SK-N-DZ (cell line): ENCODE data around the gene AK2.

DNA sequence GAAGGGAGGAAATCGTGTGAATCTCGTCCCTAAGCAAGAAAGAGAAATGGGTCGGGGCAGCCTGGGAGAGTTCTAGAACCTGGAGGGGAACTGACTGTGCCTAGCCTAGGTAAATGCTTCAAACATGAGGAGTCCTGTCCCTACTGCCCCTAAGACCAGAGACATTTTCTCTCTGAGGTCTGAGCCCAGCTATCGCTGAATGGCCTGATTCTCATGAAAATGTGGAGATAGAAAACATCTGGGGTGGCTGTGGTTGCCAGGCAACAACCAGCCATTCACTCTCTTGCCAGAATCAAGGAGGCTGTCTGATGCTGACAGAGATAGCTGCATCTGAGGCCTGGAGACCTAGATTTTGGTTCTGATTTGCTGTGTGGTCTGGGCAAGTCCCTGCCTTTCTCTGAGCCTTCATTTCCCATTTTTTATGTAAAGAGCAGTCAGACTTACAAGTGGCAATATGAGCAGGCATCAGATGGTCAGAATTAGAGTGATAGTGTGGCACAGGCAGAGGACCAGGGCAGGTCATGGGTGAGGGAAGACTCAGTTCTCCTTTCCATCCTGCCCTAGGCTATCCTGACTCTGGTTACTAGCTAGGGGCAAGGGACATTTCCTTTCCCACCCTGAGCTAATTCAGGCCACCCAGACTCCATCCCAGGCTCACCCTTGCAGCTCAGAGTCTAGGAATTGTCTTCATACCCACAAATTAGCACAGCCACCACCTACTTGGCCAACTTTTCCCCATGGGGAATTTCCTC, 19.9 kb upstream of the RNF19B start:
RAMPAGE:
- cytosol, long total RNA = no peak
- nucleus, long total RNA = no peak

GRCh38 chr1:33002559-33003406, 33.9 kb downstream of the AK2 start:
RAMPAGE:
- cytosol, long total RNA = no peak
- nucleus, long total RNA = no peak

GRCh38 chr1:33008344-33009087, 28.2 kb downstream of the AK2 start:
RAMPAGE:
- cytosol, long total RNA = no peak
- nucleus, long total RNA = no peak

DNA sequence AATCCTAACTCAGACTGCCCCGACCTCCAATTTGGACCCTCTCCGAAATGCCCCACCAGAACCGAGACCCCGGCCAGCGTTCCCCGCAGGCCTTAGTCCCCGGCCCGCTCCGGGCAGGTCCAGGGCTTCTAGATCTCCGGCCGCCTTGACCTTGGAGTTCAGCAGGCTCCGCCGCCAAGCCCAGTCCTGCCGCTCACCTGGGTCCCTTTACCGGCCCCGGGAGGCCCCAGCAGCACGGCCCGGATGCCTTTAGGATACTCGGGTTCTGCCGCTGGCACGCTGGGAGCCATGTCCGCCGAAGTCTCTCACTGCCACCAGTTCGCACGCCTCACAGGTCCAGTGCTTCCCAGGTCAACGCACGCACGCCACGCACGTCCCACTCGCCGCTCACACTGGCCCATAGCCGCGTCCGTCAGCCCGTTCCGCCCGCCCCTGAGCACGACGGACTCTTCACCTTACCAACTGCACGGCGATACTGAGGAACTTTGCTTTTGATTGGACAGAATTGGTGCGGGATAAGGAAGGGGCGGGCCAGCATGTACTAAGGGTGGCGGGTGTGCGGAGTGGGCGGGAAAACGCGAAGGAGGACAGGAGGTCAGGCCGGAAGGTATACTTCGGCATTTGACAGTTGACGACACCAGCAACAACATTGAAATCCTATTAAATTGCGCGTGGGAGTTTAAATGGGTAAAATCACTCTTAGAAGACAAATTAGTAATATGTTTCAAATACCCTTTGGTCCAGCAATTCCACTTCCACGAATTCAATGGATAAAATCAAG, at the start of gene AK2:
AK2 (minus strand) TSS at position 345 of the 781 bp plus-strand sequence.
RAMPAGE:
- cytosol, long total RNA = start-site peak on the minus strand centred at position 328 of the sequence, 51 bp wide, 2,052 and 3,733 reads in 2 replicates
- nucleus, long total RNA = start-site peak on the minus strand centred at position 331 of the sequence, 56 bp wide, 601 and 563 reads in 2 replicates

DNA sequence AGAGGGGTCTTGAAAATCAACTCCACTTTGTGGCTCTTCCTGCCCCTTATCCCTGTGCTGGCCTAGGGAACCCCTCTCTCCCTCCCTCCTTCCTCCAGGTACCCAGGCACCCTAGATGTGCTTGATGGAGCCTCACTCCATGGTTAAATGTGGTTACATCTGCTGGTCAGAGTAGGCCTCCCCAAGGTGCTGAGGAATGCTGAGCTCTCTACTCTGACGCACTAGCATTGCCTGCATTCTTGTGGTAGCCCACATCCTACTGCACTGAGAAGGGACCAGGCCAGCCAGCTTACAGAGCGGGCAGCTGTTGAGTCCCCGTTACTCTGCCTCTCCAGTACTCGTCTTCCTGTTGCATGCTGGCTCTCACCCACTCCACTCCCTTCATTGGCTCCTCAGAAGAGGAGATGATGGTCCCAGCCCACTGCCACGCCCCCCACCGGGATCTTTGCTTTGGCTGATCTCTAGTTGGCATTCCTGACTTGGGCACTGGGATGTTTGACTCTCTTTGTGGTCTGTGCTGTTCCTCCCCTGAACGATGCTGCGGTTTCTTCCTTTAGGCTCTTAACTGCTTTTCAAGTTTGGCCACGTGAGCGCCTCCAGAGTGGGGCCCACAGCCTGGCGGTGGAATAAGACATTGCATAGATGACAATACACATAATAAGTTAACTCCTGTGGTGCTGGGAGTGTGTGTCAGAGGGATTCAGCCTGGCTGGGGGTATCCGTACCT, 18.4 kb downstream of the AZIN2 start:
RAMPAGE:
- cytosol, long total RNA = no peak
- nucleus, long total RNA = no peak

DNA sequence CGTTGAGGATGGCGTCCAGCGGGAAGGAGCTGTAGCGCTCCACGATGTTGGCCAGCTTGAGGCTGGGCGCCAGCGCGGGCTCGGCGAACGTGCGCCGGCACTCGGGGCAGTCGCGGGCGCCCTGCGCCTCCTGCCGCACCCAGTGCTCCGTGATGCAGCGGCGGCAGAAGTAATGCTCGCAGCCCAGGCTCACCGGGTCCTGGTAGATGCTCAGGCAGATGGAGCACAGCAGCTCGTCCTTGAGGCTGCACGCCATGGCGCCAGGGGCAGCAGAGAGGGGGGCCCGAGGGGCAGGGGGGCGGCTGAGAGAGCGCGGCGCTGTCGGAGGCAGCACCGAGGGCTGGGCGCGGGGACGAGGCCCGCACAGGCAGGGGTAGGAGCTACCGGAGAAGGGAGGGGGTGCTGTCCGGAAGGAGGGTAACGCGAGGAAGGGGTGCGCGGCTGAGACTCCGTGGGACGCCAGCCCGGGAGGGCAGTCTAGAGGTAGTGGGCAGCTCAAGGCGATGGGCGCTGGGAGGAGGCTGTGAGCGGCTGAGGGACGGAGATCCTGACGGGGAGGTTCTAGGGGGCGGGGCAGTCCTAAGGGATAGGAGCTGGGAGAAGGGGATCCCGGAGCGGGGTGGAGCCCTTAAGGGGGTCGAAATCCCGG, 542 bp downstream of the TRIM62 start:
RAMPAGE:
- cytosol, long total RNA = no peak
- nucleus, long total RNA = no peak

DNA sequence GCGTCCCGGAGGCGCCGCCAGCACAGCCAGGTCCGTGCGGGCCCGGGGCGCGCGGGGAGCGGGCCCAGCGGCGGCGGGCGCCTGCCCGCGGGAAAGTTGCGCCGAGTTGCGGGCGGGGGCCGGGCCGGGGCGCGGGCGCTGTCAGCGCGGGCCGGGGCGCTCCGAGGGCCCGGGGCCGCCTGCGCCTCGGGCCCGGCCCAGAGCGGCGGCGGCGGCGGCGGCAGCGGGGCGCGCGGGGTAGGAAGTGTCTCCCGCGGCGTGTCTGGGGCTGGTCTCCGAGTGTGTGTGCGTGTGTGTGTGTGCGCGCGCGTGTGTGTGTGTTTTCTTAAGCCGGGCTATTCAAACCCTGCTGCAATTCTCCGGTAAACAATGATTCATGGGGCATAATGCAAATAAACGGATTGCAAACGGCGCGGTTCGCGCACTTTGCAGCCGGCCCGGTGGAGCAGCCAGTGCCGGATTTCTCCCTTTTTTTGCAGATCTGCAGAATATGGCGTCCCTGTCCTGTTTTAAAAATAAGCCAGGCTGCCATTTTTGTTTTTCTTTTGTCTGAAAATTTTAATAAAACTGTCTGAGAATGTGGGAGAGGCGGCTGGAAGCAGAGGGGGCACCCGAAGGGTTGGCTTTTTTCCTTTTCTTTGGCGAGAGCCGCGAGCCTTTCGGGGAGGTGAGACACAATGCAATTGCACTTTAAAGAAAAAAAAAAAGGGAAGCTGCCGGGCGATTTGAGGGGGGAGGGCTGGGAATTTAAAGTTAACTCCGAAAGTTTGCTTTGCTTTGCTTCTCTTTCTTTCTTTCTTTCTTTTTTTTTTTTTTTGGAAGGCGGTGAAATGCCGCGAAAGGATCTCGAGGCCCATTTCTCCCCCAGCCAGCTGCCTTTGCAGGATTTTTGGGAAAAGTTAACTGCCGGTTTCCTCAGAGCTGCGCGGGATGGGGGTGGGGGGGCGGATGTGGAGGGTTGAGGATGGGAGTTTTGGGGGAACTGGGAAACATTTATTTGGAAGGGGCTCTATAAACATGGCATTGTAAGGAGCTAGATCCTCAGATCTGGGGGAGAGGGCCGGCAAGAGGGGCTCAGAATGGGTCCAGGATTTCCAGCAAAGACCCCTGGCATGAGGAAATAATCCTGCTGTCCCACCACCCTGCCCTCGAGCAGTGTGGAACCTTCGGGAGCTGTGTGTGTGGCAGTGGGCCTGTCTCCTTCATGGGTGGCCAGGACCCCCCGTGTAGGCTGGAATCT, 753 bp downstream of the ZNF362 start:
RAMPAGE:
- cytosol, long total RNA = no peak
- nucleus, long total RNA = no peak

DNA sequence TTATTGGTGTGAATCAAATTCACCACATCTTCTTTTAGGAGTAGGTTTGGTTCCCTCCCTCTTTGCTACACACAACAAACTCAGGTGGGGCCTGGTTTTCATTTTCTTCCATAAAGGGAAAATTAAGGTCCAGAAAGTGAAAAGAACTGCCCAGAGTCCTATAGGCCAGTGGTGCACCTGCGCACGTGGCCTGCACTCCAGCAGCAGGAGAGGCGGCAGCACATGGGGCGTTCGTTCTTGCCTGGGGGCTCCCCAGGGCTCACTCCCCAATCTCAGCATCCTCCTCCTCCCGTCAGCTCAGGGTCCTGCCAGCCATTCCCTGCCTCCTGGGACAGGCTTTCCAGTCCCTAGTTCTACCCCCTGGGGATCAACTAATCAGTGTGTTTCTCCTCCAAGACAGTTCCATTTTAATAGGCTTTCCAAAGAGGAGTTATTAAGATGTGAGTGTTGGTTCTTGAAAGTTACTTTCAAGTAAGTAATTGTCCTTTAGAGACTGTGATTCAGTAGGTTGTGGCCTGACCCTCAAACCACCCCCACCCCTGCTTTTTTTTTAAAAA, 1.2 kb upstream of the A3GALT2 start:
RAMPAGE:
- cytosol, long total RNA = no peak
- nucleus, long total RNA = no peak

RAMPAGE:
- cytosol, long total RNA = start-site peak on the minus strand at chr1:33323914-33324019, 12 and 12 reads in 2 replicates; start-site peak on the minus strand at chr1:33324101-33324128, 7 and 7 reads in 2 replicates; start-site peak on the minus strand at chr1:33324239-33324355, 7 and 6 reads in 2 replicates
- nucleus, long total RNA = no peak
Observed at GRCh38 chr1:33323845-33324742, 3.2 kb upstream of the A3GALT2 start.

GRCh38 chr1:33337917-33338415, 17.1 kb upstream of the A3GALT2 start:
RAMPAGE:
- cytosol, long total RNA = no peak
- nucleus, long total RNA = no peak

GRCh38 chr1:33339329-33339933, 18.5 kb upstream of the A3GALT2 start:
RAMPAGE:
- cytosol, long total RNA = no peak
- nucleus, long total RNA = no peak

DNA sequence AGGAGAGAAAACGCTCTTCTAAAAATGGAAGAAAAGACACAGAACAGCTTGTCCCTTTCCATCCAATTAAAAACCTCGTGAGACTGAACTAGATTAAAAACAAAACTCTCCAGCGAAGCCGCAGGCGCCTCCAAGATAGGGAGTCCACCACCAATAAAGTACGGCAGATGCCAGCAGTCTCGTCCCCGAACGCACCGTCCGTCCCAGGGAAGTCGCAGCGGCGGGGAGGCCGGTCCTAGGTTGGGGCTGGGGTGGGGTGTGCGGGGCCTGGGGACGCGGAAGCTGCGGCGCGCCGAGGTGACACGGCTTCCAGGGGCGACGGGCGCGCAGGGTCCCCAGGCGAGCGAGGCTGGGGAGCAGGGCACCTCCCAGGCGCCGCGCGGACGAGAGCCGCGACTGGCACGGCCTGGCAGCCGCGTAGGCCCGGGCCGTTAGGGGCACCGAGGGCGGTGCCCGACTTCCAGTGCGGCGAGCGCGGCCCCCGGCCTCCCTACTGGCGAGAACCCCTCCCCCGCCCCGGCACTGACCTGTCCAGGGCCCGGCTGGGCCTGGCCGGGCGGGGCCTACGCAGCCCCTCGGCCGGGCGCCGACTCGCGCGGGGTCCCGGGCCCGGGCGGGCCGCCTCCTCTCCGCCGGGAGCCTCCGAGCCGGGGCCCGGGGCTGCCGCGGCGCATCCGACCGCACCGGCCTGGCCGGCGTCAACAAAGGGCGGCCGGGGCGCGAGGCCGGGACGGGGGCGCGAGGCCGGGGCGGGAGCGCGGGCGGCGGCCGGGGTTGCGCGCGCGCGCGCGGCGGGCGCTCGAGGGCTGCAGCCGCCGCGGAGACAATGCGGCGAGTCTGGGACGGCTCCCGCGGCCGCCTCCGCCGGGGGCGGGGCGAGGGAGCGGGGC, 28.4 kb upstream of the A3GALT2 start:
RAMPAGE:
- cytosol, long total RNA = no peak
- nucleus, long total RNA = no peak

GRCh38 chr1:33575095-33576196, 103.0 kb downstream of the ZSCAN20 start:
RAMPAGE:
- cytosol, long total RNA = no peak
- nucleus, long total RNA = no peak

RAMPAGE:
- cytosol, long total RNA = no peak
- nucleus, long total RNA = no peak
Observed at GRCh38 chr1:34781995-34782487, 1.0 kb downstream of the GJB3 start.

GRCh38 chr1:34842866-34844147, 16.2 kb downstream of the SMIM12 start:
RAMPAGE:
- cytosol, long total RNA = no peak
- nucleus, long total RNA = no peak

RAMPAGE:
- cytosol, long total RNA = no peak
- nucleus, long total RNA = no peak
Observed at GRCh38 chr1:35062569-35063351, 16.4 kb upstream of the ZMYM1 start.

GRCh38 chr1:35177347-35177733, 15.6 kb downstream of the SFPQ start:
RAMPAGE:
- cytosol, long total RNA = no peak
- nucleus, long total RNA = no peak

RAMPAGE:
- cytosol, long total RNA = no peak
- nucleus, long total RNA = no peak
Observed at GRCh38 chr1:35397156-35397706, 128.7 kb downstream of the ZMYM4 start.

DNA sequence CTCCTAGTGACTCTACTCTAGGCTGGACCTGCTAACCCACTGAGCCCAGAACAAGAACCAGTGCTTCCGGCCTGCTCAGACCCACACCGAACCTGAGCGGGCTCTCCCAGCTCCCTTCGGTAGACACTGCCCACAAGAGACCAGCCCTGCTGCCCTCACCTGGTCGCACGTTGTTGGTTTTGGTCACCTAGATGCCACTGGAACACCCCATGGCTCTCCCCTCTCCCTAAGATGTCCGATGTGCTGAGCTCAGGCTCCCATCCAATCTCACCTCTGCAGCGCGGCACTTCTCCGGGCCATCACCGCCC, 120.3 kb downstream of the KIAA0319L start:
RAMPAGE:
- cytosol, long total RNA = no peak
- nucleus, long total RNA = no peak

RAMPAGE:
- cytosol, long total RNA = no peak
- nucleus, long total RNA = no peak
Observed at GRCh38 chr1:35452005-35452501, 105.2 kb downstream of the KIAA0319L start.